ENCODE results near the gene NRG3.

DNA sequence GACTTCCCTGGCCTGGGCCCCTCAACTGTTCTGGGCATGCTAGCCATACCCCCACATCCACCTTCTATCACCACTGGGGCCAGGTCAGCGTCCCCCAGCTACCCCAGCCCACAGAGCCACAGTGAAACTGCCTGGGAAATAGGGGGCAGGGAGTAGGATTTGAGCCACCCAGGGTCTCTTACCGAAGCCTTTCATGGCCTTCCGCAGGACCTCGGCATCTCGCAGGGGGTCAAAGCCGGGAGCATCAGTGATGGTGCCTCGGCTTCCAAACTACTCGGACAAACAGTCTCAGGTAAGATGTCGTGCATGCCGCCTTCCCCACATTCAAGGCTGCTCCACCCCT lies 34.5 kb downstream of the PLAC9 start:
- PRO-cap, result no peak
- RAMPAGE, long total RNA, 2 experiments, result no peak in any of the 2 experiments

DNA sequence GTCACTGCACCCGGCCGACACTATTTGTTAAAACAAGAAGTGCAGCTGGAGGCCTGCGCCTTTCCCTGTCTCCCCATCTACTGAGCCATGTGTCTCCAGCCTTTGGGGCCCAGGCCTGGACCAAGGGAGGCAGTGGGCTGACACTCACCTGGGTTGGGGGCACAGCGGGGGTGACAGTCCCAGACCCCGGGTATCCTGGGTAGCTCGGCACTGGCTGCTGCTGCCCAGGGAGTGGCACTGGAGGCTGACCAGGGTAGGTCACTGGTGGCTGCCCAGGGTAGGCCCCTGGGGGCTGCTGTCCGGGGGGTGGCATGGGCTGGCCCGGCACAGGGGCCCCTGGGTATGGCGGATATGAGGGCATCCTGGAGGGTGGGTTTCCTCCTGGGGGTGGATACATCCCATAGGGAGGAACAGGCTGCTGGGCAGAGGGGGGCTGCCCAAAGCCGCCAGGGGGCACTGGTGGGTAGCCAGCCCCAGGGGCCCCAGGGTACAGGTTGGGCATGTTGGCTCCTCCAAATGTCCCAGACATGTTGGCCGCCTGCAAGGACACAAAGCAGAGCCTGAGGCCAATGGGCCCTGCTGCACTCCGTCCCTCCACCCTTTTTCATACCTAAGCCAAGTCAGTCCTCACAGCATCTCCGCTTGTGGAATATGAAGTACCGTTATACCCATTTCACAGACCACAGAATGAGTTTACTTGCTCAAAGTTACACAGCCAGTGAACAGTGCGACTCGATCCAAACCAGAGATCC lies 36.3 kb downstream of the ANXA11 start:
- PRO-cap, result no peak
- RAMPAGE, long total RNA, 2 experiments, result no peak in any of the 2 experiments

- PRO-cap, result no peak
- RAMPAGE, long total RNA, 2 experiments, result no peak in any of the 2 experiments
These were observed 13.7 kb downstream of the ANXA11 start for GRCh38 chr10:80191478-80192263.

DNA sequence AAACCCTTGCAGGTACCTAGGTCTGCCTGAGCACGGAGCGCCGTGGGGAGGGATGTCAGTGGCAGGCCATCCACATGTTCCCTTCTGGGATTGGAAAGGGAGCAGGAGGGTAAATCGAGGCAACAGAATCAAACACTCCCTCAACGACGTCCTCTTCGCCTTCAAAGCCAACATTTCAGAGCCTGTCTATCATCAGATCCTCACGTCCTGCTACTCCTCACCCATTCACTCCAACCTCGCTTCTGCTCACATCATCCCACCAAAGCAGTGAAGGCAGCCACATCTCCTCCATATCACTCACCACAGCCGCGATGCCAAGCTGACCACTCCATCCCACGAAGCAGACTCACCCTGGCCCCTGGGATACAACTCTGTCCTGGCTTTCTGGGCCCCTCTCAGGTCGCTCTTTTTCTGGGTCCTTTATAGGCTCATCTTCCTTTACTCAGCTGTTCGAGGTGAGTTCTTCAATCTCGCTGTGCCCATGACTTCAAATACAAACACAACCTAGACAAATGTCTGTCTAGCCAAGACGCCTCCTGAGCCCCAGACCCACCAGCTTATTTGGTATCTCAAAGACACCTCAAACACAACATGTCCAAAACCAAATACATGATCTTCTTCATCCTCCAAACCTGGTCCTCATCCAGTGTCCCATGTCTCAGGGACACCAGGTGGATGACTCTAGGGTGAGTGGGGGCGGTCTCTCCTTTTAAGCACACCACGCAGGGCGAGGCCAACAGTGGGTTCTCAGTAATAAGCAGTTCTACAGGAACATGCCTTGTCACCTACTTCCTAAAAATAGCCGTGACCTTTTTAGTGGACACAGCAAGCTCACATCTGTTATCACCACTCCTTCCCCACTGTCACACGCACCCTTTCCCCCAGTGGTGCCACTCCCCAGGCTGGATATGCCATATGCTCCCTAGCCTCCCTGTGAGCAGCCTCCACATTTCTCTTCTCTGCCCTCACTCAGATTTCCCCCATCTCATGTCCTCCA lies 4.1 kb downstream of the ANXA11 start:
- PRO-cap, result bidirectional peak, plus-strand start at position 884 of the sequence, minus-strand start at position 683 of the sequence
- RAMPAGE, long total RNA, 2 experiments, result start-site peak on the minus strand in 2 of 2 experiments, centred at positions 692 to 698 of the sequence, 794 to 1,114 reads per replicate

- PRO-cap, result no peak
- RAMPAGE, long total RNA, 2 experiments, result no peak in any of the 2 experiments
These were observed 13.7 kb downstream of the MAT1A start for GRCh38 chr10:80275834-80276033.

DNA sequence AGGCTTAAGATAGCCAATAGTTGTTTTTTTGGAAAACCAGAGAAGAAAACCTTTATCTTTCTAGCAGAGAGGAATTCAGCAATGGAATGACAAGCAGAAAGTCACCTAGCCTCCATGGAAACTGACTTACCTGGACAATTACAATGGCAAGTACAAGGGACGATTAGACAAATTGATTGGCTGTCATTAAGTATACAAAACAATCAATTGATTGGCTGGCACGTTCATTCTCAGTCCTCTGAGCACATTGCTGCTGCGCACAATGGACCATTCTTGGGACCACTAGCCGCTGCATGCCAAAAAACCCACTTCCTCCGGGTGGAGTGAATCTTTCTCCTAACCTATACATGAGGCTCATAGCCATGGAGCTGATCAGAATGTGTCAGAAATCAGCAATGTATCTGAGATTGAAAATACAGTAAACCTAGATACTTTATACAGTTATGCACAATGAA lies 2.1 kb downstream of the MAT1A start:
- PRO-cap, result no peak
- RAMPAGE, long total RNA, 2 experiments, result no peak in any of the 2 experiments

- PRO-cap, result no peak
- RAMPAGE, long total RNA, 2 experiments, result no peak in any of the 2 experiments
These were observed 32.5 kb downstream of the DYDC1 start for GRCh38 chr10:80324084-80324443.

- PRO-cap, result no peak
- RAMPAGE, long total RNA, 2 experiments, result no peak in any of the 2 experiments
These were observed 18.3 kb downstream of the PRXL2A start for GRCh38 chr10:80426621-80426983.

DNA sequence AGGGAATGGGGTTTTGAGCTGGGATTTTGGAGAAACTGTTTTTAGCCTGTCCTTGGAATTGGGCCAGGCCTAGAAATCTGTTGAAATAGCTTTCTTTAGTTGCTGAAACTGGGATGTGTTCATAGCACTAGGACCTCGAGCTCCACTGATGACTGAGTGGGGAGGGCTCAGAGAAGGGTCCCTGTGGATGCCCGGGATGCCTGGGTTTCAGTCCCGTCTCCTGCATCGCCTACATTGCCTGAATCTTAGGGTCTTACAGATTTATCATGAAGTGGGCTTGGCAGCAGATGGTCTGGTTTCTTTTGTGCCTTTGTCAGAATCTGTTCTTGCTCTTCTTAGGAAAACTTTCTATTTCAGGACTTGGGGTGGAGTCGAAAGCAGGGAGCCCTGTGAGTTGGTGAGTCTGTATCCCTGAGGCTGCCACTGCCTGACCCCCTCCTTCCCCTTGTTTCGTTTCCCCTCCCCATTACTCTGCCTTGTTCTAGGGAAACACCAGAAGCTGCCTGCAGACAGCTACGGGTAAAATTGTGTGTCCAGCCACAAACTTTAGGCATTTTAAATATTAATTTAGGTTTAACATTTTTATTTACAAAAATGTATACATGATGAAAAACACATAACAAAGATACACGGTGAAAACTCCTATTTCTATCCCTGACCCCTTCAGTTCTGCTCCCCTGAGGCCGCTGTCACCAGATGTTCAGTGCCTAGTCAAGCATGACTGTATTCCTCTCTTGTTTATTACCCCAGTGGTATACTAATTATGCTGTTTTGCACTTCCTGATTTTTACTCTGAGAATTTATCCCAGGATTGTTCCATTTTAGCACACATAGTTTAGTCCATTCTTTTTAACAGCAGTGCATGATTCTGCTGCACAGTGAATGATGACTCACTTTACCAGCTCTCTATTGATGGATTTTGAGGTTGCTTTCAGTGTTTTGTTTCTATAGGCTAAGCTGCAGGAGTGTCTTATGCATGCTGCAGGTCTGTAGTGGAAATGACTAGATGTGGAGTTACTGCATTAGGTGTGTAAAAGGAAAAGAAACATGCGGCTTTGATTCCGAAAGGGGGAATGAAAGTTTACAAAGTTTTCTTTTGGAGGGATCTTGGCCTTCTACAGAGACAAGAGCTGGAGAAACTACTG lies 9.0 kb downstream of the TSPAN14 start:
- PRO-cap, result unidirectional peak, plus-strand start at position 122 of the sequence
- RAMPAGE, long total RNA, 2 experiments, result no peak in any of the 2 experiments

- PRO-cap, result no peak
- RAMPAGE, long total RNA, 2 experiments, result no peak in any of the 2 experiments
These were observed 14.5 kb downstream of the TSPAN14 start for GRCh38 chr10:80468439-80469246.

DNA sequence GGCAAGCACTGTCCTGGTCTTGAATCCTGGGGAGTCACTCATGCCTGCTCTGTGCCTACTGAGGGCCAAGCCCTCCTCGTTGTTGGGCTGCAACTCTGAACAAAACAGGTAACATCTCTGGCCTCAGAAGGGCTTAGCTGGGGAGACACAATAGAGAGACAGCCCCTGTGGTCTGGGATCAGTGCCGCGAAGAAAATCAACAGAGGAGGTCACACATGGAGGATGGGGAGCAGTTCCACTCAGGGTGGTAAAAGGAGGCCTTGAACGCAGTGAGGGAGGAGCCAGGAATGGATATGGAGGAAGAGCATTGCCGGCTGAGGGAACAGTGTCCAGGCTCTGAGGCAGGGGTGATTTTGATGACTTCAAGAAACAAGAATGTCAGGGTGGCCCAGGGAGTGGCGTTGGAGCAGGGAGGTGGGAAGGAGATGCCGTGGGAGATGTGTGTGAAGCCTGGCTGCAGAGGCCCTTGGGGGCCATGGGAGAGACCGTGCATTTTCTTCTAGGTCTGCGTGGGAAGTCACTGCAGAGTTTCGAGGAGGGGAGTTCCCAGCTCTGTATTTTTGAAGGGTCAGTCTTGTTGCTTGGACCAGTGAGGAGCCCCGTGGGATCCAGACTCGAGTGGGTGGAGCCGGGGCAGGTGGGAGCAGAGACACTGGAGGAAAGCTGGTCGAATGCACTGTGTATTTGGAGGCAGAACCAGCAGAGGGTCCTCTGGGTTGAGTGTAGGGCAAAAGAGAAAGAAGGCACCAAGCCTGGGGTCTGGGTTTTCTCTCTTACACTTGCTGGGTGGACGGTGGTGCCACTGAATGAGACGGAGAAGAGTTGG lies 35.7 kb upstream of the SH2D4B start:
- PRO-cap, result no peak
- RAMPAGE, long total RNA, 2 experiments, result no peak in any of the 2 experiments

GRCh38 chr10:80519708-80520327 lies 17.9 kb upstream of the SH2D4B start:
- PRO-cap, result no peak
- RAMPAGE, long total RNA, 2 experiments, result no peak in any of the 2 experiments

GRCh38 chr10:80818527-80818937 lies 280.8 kb downstream of the SH2D4B start:
- PRO-cap, result unidirectional peak, plus-strand start at chr10:80818763
- RAMPAGE, long total RNA, 2 experiments, result no peak in any of the 2 experiments

DNA sequence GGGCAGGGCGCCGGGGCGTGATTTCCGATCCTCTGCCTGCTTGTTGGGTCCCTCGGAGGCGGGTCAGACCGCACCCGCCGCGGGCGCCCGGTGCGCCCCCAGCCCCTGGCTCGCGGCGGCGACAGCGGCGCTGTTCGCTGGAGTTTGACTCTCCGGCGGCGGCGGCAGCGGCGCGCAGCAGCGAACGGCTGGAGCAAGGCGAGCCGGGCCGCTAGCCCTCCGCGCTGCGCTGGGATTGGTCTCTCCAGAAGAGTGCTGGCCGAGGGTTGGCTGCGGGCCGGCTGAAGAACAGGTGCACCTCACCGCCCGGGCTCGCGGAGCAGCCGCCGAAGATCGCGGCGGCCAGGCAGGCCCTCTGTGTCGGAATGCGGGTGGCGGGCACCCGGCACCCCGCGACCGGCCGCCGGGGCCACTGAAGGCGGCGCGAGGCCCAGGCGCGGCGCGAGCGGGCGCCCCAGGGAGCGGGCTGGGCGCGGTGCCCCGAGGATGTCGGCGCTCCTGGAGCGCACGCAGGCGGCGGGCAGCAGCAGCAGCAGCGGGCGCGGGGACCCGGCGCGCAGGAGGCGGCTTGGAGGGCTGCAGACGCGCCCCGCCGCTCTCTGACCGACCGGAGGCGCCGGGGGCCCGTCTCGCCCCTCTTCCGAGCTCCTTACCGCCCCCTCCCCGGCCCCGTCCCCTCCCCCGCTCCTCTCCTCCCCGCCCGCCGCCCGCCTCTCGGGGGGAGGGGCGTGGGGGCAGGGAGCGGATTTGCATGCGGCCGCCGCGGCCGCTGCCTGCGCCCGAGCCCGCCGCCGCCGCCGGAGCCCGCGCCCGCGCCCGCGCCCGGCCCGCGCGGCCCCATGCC lies at the start of gene NRG3:
Gene NRG3, plus strand, starts transcription at position 744 of the 844 bp plus-strand sequence.
- PRO-cap, result unidirectional peak, plus-strand start at position 752 of the sequence
- RAMPAGE, long total RNA, 2 experiments, result no peak in any of the 2 experiments

DNA sequence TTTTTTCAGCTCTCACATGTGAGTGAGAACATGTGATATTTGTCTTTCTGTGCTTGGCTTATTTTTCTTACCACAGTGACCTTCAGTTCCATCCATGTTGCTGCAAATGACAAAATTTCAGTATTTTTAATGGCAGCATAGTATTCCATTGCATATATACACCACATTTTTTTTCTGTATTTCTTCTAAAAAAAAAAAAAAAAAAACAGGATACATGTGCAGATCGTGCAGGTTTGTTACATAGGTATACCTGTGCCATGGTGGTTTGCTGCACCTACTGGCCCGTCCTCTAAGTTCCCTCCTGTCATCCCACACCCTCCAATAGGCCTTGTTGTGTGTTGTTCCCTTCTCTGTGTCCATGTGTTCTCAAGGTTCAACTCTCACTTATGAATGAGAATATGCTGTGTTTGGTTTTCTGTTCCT lies 557.3 kb downstream of the NRG3 start:
- PRO-cap, result no peak
- RAMPAGE, long total RNA, 2 experiments, result no peak in any of the 2 experiments

DNA sequence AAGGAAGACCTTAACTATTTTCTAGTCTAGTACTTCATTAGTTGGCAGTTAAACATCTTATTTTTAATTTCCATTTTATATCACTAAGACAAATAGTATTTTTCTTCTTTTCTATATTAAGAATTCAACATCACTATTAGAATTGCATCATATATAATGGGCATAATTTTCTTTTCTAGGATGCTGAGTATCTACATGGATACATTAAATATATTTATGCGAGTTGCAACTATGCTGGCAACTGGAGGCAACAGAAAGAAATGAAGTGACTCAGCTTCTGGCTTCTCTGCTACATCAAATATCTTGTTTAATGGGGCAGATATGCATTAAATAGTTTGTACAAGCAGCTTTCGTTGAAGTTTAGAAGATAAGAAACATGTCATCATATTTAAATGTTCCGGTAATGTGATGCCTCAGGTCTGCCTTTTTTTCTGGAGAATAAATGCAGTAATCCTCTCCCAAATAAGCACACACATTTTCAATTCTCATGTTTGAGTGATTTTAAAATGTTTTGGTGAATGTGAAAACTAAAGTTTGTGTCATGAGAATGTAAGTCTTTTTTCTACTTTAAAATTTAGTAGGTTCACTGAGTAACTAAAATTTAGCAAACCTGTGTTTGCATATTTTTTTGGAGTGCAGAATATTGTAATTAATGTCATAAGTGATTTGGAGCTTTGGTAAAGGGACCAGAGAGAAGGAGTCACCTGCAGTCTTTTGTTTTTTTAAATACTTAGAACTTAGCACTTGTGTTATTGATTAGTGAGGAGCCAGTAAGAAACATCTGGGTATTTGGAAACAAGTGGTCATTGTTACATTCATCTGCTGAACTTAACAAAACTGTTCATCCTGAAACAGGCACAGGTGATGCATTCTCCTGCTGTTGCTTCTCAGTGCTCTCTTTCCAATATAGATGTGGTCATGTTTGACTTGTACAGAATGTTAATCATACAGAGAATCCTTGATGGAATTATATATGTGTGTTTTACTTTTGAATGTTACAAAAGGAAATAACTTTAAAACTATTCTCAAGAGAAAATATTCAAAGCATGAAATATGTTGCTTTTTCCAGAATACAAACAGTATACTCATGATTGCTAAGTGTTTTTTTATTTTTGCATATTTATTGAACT lies 13.1 kb downstream of the GHITM start:
- PRO-cap, result no peak
- RAMPAGE, long total RNA, 2 experiments, result no peak in any of the 2 experiments

DNA sequence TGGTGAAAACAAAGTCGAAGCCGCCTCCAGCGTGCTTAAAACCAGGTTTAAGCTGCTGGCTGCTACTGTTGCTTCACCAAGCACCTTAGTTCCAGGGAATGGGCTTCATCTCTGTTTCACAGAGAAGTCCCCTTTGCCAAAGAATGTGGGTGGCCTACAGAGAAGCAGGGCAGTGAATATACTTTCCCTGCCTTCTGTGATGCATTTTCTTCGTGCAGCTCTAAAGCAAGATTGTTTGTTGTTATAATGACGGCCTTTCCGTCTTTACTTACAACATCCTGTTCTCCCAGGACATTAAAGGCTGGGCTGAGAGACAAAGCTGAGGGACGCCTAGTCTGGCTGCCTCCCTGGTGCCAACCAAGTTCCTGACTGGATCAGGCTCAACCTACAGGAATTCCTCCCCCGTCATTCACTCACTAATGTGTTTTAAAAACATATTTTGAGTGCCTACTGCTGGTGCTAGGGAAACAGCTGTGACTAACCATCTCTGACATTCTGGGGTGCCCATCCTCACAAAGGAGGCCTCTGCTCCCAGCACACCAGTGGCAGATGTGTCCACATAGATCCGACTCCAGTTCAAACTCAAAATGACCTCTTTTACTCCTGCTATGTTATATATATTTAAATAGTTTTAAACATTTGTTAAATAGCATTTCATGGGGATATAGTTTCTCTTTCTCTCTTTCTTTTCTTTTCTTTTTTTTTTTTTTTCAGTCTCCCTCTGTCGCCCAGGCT lies 31.8 kb upstream of the CCSER2 start:
- PRO-cap, result no peak
- RAMPAGE, long total RNA, 2 experiments, result no peak in any of the 2 experiments

GRCh38 chr10:84836876-84837343 lies 508.5 kb downstream of the CCSER2 start:
- PRO-cap, result no peak
- RAMPAGE, long total RNA, 2 experiments, result no peak in any of the 2 experiments

GRCh38 chr10:85145829-85146495 lies 817.6 kb downstream of the CCSER2 start:
- PRO-cap, result no peak
- RAMPAGE, long total RNA, 2 experiments, result no peak in any of the 2 experiments

GRCh38 chr10:86644528-86644890 lies 9.8 kb upstream of the OPN4 start:
- PRO-cap, result no peak
- RAMPAGE, long total RNA, 2 experiments, result no peak in any of the 2 experiments